Metastatic Liver Carcinoma in the Lung (tissue), 2 donors: ENCODE measurements around a stretch of chr2.

GRCh38 chr2:196527299-196527681 lies 66.1 kb downstream of the HECW2 start:
- PRO-cap, 2 experiments: no peak in any of the 2 experiments

- PRO-cap, 2 experiments: no peak in any of the 2 experiments
Observed at GRCh38 chr2:196592281-196592642, 1.1 kb downstream of the HECW2 start.

DNA sequence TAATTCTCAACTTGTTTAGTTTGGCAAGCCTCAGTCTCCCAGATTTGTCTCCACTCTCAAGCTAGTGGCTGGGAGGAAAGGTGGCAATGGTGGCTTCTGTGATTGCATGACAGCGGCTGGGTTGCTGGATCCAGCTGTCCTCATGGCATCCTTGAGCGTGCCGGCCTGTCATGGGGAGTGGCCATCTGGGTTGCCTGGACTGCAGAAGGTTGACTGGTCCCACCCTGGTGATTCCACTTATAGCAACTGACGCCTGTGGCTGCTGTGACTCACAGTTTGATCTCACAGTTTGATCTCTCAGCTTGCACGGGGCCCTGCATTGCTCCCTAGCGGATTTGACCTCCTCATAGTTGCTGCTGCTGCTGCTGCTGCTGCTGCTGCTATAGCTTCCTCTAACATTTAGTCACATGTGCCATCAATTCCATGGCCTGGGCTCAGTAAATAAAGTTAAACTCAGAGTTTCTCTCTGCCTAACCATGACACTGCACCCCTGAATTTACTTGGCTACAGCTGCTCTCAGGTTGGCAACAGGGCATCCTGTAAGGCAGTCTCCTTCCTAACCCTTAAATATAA lies 8.1 kb upstream of the HECW2 start:
- PRO-cap, 2 experiments: no peak in any of the 2 experiments

DNA sequence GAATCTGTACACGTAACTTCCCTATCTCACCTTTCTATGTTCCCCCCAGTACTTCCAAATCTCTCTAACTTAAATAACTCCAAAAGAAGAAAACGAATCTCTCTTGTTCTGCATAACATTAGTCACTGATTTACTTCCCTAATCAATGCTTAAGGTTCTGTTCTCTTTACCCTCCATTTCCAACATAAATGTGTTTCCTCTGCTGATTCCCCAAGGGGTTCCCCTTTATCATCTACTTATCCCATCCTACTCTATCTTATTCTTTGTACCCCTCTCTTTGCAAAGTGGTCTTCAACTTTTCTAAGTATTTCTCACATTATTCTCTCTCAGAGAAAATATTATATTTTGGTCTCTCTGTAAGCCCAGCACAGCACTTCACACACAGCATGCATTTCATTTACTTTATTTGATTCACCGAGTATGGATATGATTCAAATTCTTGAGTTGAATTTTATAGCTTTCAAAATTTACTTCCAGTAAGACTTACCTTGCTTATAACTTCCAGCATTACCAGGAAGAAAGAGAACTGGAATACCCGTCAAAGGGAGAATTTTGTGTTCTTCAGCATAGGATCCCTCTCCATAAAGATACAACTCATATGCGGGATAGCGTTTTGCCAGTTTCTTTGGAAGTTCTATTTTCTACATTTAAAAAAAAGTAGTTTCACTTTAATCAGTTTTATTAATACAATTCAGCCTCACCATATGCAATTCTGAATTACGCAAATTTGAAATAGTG lies 6.8 kb downstream of the PGAP1 start:
- PRO-cap, 2 experiments: no peak in any of the 2 experiments

- PRO-cap, 2 experiments: no peak in any of the 2 experiments
Observed at GRCh38 chr2:197092285-197092856, 165.9 kb upstream of the PGAP1 start.

GRCh38 chr2:197309388-197309609 lies 1.3 kb downstream of the ANKRD44 start:
- PRO-cap, 2 experiments: no peak in any of the 2 experiments

GRCh38 chr2:197433655-197434046 lies 1.2 kb downstream of the SF3B1 start:
- PRO-cap, 2 experiments: no peak in any of the 2 experiments

DNA sequence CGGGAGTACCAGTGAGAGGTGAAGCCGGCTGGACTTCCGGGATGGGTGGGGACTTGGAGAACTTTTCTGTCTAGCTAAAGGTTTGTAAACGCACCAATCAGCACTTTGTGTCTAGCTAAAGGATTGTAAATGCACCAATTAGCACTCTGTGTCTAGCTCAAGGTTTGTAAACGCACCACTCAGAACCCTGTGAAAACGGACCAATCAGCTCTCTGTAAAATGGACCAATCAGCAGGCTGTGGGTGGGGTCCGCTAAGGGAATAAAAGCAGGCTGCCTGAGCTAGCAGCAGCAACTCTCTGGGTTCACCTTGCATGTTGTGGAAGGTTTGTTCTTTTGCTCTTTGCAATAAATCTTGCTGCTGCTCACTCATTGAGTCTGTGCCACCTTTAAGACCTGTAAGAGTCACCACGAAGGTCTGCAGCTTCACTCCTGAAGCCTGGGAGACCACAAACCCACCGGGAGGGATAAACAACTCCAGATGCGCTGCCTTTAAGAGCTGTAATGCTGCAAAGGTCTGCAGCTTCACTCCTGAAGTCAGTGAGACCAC lies 2.4 kb upstream of the COQ10B start:
- PRO-cap, 2 experiments: no peak in any of the 2 experiments

DNA sequence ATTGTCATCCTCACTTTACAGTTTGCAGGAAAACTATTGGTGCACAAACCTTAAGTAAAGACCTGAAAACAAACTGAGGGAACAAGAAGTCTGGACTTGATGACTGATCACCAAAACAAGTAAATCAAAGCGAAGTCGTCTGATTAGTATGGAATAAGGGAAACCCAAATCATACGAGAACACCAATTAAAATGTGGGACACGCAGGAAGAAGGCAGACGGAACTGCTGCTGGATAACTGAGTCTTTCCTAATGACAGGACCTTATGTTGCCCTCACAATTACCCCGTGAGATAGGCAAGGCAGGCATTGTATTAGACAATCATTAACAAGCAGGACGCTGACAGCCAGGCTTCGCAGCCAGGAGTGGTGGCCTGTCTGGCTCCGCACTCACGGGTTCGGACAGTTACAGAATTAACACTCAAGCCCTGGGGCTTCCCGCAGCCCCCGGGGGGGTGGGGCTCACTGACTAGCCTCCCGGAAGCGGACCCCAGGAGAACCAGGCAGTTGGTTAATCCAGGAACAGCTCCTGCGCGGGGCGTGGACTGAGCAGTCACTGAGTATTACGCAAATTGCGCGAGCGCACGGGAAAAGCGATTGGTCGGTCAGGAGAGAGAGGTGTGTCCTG lies 525 bp upstream of the COQ10B start:
- PRO-cap, 2 experiments: peak in 2 of 2 experiments; most common plus-strand start position 319 of the sequence (in 1); most common minus-strand start position 545 of the sequence (in 2)

GRCh38 chr2:197454793-197455575 lies 1.6 kb downstream of the COQ10B start:
- PRO-cap, 2 experiments: no peak in any of the 2 experiments

DNA sequence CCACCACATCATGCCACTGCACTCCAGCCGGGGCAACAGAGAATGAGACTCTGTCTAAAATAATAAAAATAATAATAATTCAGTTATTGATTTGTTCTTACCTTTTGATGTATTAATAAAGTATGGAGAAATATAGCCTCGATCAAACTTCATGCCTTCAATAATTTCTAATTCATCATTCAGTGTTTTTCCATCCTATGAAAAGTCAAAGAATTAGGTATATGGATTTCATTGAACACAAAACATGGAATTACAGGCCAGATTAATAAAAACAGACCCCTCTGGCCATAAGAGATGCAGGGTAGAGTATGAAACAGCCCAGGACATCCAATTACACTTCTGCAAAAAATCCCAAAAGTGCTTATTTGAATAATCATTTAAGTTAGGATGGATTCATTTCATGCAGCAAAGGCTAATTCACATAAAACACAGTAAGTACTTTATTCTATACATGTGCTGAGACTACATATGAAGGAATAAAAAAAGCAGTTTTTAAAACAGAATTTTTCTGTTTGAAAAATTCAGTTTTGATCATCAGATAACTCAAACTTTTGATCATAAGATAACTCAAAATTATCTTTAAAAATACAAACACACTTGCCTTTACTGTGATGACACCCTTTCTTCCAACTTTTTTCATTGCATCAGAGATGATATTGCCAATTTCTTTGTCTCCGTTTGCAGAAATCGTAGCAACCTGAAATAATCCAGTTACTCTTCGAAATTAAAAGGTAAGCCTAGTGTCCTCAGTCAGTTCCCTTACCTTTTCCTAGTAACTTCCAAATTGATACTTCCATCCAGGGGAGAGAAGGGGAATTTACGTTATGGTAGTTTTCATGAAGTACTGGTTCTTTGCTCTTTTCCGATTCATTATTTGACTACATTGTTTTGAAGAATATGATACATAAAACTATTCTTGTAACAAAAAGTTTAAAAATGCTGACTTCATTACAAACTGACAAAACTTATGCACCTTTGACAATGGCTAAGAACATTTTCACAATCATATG lies 5.3 kb downstream of the HSPD1 start:
- PRO-cap, 2 experiments: no peak in any of the 2 experiments

DNA sequence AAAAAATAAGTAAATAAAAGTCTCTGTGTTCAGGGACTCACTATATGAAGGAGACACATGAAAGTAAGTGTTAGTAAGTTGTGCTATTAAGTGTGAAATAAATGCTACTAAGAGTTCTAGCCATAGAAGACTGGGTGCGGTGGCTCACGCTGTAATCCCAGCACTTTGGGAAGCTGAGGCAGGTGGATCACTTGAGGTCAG lies 16.7 kb downstream of the MOB4 start:
- PRO-cap, 2 experiments: no peak in any of the 2 experiments

DNA sequence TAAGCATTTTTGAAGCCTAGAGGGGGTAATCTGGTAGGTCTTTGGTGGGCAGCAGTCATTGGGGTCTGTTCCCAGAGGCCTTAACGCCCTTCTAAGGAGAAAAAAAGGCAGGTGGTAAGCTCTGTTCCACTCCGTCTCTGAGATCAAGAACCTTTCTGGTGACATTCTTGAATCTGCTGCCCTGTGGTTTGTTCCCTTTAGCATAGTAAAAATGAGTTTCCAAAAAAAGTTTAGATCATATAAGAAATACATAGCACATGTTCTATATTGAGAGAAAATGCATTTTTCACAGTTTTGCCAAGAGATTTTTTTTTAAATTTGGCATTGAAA lies 3.0 kb downstream of the PLCL1 start:
- PRO-cap, 2 experiments: no peak in any of the 2 experiments

DNA sequence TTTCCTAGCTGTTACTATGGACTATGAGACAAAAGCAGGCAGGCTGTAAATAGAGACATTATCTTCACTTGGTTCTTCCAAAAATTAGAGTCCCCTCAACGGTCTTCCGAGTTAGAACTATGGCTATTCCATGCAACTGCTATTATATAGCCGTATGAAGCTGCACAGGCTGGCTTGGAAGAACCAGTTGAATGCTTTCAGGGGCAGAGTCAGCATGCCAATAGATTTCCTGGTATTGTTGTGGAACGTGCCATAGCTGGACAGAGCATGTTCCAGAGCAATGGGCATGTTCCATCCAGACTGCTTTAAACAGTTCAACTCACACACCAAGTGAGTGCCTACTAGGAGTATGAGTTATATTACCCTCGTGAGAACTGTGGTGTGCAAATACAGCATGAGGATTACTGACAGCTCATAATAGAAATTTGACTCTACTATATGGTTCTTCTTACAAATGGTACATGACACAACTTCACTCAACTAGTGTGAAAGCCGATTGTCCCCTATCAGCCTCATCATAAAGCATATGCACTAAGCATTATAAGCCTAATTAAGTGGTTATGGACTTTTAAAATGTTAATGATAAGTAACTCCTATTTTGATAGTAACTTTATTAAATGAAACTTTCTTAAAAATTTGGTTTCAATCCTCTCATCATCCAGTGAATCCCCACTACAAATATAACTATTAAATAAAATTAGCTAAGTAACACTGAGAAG lies 681.9 kb downstream of the SATB2 start:
- PRO-cap, 2 experiments: no peak in any of the 2 experiments

DNA sequence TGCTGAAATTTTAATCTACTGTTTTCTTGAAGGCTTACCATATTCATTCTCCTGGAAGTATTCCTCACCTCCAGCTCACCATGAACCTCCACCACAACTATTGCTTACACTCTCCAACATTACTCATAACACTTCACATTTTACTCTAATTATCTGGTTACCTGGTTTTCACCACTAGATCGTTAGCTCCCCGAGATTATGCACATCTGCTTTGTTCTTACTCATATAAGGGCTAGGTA lies 110.2 kb downstream of the SATB2 start:
- PRO-cap, 2 experiments: no peak in any of the 2 experiments

GRCh38 chr2:199366391-199367098 lies 91.2 kb downstream of the SATB2 start:
- PRO-cap, 2 experiments: no peak in any of the 2 experiments

- PRO-cap, 2 experiments: no peak in any of the 2 experiments
Observed at GRCh38 chr2:199441371-199442172, 16.2 kb downstream of the SATB2 start.

- PRO-cap, 2 experiments: peak in 1 of 2 experiments; most common plus-strand start chr2:199463651 (in 1); most common minus-strand start chr2:199463532 (in 1)
Observed at GRCh38 chr2:199463075-199463965, 5.6 kb upstream of the SATB2 start.

- PRO-cap, 2 experiments: no peak in any of the 2 experiments
Observed at GRCh38 chr2:199581786-199582710, 124.3 kb upstream of the SATB2 start.

DNA sequence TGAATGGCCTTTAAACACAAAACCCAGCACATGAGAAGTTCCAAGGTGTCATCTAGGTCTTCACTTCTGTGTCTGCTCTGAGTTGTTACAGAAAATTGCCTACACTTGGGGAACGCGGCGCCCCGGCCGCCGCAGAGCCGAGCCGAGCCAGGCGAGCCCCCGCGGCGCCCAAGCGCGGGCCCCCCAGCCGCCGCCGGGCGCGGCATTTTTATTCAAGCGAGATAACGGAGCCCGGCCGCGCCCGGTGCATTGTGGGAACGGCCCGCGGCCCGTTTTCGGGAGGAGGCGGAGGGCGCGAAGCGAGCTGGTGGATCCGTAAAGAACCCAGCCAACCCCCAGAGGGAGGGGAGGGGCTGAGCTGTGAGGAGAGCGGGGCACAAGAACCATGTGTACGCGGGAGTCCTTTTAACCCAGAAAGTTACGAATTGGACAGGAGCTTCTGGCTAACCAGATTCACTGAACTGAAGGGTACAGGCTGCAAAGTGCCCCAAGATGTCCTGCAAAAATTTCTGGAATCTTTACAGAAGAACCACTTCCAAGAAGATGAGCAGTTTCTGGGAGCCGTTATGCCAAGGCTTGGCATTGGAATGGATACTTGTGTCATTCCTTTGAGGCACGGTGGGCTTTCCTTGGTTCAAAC lies 191.7 kb downstream of the FTCDNL1 start:
- PRO-cap, 2 experiments: no peak in any of the 2 experiments